ENCODE data around the gene LRRC37A.

DNA sequence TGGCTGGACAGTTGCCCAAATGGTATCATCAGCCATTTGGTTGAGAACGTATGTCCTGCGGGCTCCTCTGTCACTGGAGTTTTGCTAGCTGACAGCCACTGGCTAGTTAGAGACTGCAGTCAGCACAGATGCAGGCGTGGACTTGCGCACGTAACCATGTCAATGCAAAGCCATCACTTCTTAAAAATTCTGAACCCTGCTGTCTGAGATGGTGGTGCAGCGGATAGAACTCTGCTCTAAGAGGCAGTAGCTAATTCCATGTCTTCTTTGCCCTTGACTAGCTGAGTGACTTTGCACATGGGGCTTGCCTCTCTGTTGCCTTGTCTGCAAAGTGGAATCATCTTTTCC lies 40.1 kb downstream of the MAPT start:
- PRO-cap: no peak
- RAMPAGE, long total RNA, 4 experiments: no peak in any of the 4 experiments

DNA sequence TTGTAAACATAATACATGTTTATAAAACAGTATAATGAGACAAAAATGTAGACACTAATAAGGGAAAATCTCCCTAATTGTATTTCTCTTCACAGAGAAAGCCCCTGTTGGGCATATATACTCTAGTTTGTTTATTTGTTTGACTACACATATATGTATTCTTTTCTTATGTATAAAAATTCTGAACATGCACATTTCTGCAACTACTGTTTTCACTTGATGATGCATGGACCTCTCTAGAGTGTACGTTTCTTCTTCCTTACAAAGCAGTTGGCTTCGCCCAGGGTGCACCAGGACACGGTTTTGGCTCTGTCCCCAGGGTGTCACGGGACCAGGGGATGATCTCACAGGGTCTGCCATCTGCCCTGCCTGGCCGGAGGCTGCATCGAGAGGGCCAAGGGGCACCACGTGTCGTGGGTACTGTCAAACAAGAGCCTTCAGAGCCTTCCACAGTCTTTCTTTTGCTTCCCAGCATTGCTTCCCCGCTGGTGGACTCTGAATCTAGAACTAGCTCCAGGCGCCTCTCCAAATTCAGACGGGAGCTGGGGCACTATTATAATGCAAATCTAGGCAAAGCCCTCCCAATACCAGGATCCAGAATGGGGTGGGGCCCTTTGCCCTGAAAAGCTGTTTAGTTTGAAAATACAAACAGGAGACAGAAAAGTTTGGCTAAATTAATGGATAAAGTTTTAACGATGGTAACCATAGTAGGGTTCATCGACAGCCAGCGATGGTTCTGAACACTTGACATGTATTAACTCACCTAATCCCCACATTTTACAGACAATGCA lies 47.9 kb downstream of the MAPT start:
- PRO-cap: no peak
- RAMPAGE, long total RNA, 4 experiments: no peak in any of the 4 experiments

DNA sequence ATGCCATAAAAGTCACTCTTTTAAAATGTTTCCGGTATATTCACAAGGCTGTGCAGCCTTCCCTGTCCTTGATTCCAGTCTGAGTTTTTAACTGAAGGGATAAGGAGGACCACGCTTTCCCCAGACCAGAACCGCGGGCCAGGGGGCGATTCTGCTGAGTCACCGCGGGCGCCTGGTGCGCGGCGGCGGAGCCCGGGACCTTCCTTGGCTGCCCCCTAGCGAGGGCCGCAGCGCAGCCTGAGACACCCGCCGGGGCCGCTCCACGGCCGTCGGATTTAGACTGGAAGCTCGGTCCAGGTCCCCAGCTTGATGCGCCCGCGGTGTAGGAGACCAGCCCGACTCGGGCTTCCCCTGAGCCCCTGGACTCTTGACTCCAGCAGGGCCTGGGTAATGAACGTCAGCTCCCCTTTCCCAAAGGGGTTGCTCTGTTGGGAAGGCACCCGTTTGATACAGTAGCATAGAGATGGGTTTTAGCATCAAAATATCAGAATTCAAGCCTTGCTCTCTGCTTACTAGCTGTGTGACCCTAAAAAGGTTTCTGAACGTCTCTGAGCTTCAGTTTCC lies 49.9 kb upstream of the STH start:
- PRO-cap: no peak
- RAMPAGE, long total RNA, 4 experiments: no peak in any of the 4 experiments

GRCh38 chr17:46064236-46065159 lies 65.4 kb downstream of the STH start:
- PRO-cap: no peak
- RAMPAGE, long total RNA, 4 experiments: no peak in any of the 4 experiments

DNA sequence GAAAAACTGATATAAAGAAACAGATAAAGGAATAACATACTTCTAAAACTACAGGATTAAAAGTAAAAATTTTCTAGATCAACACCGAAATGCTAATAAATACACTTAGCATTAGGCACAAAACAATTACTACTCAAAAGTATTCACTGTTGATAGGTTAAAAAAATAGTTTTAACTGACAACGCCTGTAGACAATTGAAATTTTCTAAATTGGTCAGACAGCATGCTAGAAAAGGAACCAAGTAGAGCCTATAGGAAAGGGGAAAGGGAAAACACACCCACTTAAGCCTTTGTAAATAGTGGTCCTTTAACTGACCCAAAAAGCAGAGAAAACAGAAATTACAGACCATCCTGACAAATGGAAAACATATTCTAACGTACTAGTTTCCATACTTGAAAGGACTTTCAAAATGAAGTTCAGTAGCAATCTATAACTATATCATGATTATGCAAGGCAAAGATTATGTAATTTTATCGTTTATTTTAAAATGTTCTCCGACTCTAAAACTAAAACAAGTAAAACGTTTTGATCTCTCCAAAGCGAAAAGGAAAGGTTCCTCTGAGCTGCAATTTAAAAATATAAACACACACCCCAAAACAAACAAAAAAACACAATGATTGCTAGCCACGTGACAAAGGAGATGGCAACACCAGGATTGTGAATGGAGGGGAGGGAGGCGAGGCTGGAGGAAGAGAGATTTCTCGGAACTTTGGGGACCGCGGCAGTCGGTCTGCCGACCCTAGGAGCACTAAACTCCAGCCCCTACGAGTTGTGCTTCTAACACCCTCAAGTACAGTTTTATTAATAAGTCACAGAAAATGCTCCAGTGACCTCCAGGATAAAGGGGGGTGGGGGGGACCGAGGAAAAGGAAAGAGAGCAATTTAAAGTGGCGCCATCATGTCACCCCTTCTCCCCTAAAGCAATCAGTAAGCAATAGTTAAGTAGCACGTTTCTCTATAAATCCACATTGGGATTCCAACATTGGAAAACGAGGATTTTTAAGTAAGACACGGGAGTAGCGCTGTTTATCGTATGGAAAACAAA lies 1.7 kb downstream of the KANSL1 start:
- PRO-cap: unidirectional peak, plus-strand start at position 659 of the sequence
- RAMPAGE, long total RNA, 4 experiments: no peak in any of the 4 experiments

DNA sequence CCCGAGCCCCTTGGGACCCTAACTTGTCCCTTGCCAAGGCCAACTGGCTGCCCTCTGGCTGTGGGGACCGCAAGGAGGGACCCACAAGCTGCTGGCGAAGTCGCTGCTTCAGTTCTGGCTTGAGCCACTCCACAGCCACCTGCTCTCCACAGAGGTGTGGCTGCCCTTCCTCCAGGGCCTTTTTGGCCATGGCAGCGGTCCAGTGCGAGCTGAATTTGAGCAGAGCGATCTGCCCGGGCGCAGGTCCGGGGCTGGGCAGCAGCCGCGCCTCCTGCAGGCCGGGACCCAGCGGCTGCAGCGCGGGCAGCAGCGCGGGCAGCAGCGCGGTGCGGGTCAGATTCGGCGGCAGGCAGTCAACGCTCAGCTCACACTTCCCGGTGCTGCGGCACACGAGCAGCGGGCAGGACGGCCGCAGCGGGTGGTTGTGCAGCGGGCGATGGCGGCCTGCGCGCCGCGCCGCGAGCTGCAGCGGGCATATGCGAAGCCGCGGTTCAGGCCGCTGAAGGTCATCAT lies 35.0 kb upstream of the LRRC37A start:
- PRO-cap: no peak
- RAMPAGE, long total RNA, 4 experiments: no peak in any of the 4 experiments

DNA sequence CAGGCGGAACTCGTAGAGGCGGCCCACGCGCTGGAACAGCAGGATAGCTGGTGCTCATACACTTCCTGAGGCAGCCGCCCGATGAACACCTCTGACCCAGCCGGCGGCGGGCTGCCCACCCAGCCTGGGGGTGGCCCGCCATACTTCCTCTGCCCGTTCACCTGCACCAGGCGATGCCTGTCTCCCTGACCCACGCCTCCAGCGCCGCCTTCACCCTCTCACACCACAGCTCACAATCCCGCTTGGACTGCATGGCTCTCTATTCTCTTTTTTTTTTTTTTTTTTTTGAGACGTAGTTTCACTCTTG lies 34.6 kb upstream of the LRRC37A start:
- PRO-cap: no peak
- RAMPAGE, long total RNA, 4 experiments: no peak in any of the 4 experiments

GRCh38 chr17:46294821-46295379 lies at the start of gene LRRC37A:
Gene LRRC37A (plus strand): TSS chr17:46295131.
- PRO-cap: no peak
- RAMPAGE, long total RNA, 4 experiments: no peak in any of the 4 experiments

- PRO-cap: no peak
- RAMPAGE, long total RNA, 4 experiments: no peak in any of the 4 experiments
Measured at GRCh38 chr17:46756435-46757287, 61.8 kb downstream of the WNT3 start.

DNA sequence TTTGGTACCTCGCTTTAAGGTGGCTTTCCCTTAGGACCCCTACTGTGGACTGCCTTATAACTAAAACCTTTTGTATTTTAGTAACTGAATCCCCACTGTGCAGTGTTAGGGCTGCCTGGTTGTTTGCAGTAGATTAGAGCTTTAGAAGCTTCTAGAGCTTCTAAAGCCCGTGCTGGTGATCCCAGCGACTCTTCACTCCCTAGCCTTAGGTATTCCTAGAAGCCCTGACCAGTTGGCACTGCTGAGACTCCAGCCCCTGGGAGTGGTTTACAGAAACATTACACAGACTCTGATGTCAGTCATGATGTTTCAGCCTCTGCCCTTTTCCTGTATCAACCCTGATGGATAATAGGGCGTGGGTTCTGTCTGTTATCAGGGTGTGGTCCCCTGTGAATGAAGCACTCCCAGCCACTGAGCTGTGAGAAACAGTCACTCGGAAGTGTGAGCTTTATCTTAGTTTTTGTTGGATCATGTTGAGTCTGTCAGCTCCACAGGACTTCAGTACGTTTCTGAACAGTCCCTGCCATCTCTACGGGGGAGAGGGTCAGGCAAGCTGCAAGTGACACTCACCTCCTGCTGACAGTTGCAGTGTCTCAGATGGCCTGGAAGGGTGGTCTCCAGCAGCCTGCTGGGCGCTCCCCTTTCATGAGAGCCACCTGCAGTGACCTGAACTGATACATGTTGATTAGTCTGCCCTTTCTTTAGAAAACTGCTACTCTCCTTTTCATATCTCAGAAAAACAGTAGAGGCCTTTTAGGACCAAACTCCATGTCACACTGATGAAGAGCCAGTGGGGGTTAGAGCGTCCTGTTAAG lies 12.8 kb downstream of the GOSR2 start:
- PRO-cap: no peak
- RAMPAGE, long total RNA, 4 experiments: no peak in any of the 4 experiments

DNA sequence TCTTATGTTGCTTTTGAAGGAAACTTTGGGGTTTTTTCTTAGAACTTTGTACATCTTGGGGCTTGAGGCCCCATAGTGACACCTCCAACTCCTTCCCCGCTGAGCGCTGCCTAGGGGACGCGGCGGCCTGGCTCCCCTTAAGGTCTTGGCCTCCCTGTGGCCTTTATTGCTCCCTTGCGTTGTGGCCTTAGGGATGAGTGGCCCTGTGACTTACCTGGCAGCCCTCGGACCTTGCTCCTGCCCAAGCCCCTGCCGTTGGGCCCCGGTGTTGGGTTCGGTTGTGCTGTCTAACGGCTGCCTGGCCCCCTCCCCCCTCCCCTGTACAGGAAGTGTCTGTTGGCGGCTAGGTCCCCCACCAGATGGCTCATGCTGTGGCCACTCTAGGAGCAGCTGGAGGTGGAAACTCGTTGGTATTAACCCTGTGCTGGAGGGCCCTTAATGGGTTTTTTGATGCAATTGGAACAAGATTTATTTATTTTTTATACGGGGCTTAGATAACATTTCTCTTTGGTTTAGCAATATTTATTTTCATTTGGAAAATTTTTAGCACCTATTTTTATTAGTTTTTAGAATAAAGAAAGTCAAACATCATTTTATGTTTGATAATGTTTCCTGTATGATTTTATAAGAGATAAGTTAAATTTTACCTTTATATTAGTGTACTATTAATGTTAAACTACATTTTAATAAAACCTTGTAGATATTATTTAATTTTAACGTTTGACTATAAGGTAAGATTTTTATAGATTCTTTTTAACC lies 88.3 kb upstream of the RPRML start:
- PRO-cap: unidirectional peak, minus-strand start at position 320 of the sequence
- RAMPAGE, long total RNA, 4 experiments: start-site peak on the minus strand in 3 of 4 experiments, centred at positions 307 to 324 of the sequence, 72 to 164 reads per replicate

- PRO-cap: no peak
- RAMPAGE, long total RNA, 4 experiments: no peak in any of the 4 experiments
Measured at GRCh38 chr17:47265770-47266755, 12.4 kb downstream of the ITGB3 start.

DNA sequence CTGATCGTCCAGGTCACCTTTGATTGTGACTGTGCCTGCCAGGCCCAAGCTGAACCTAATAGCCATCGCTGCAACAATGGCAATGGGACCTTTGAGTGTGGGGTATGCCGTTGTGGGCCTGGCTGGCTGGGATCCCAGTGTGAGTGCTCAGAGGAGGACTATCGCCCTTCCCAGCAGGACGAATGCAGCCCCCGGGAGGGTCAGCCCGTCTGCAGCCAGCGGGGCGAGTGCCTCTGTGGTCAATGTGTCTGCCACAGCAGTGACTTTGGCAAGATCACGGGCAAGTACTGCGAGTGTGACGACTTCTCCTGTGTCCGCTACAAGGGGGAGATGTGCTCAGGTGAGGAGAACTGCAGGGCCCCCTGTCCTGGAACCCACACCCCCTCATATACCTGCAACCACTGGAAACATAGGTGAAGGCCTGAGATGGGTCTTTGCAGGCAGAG lies 31.5 kb upstream of the EFCAB13 start:
- PRO-cap: no peak
- RAMPAGE, long total RNA, 4 experiments: no peak in any of the 4 experiments

- PRO-cap: no peak
- RAMPAGE, long total RNA, 4 experiments: no peak in any of the 4 experiments
Measured at GRCh38 chr17:47656715-47657654, 7.3 kb downstream of the KPNB1 start.

DNA sequence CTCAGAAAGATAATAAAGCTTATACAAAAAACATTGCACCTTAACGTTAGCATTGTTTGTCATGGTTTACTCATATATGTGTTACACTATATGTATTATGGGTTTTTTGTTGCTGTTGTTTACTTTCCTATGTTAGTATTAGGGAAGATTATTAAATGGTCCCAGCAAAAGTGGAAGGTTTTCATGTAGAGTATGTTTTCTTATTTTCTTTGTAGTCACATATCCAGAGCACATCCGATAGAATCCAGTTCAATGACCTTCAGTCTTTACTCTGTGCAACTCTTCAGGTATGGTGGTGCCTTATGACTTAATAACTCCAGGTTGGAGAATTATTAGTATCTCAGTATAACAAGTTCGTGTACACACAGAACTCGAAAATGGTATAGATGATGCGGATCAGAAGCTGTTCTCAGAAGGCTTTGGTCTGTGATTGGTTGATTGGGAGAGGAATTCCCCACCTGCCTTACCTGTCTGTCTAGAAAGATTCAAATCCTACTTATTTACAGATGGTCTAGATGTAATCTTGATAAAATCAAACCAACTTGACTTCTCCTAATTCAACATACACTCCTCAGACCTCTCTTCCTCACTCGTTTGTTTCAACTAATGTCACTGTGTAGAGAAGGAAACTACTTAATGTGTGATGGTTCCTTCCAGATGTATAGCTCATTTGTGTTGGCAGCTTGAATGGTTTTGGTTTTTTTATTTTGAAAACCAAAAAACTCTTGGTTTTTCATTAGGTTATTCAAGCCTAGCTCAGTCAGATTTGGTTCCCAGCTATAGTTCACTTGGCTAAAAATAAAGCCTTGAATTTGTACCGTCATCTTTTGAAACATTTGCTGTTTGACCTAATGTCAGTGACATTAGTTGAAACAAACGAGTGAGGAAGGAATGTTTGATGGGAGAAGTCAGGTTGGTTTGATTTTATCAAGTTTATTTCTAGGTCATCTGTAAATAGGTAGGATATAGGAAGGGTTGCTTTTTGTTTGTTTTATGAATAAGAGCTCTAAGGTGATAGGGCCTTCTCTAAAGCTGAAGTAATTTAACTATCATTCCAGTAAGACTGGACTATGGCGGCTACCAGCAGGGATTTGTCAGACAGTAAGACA lies 20.3 kb upstream of the TBKBP1 start:
- PRO-cap: no peak
- RAMPAGE, long total RNA, 4 experiments: no peak in any of the 4 experiments

DNA sequence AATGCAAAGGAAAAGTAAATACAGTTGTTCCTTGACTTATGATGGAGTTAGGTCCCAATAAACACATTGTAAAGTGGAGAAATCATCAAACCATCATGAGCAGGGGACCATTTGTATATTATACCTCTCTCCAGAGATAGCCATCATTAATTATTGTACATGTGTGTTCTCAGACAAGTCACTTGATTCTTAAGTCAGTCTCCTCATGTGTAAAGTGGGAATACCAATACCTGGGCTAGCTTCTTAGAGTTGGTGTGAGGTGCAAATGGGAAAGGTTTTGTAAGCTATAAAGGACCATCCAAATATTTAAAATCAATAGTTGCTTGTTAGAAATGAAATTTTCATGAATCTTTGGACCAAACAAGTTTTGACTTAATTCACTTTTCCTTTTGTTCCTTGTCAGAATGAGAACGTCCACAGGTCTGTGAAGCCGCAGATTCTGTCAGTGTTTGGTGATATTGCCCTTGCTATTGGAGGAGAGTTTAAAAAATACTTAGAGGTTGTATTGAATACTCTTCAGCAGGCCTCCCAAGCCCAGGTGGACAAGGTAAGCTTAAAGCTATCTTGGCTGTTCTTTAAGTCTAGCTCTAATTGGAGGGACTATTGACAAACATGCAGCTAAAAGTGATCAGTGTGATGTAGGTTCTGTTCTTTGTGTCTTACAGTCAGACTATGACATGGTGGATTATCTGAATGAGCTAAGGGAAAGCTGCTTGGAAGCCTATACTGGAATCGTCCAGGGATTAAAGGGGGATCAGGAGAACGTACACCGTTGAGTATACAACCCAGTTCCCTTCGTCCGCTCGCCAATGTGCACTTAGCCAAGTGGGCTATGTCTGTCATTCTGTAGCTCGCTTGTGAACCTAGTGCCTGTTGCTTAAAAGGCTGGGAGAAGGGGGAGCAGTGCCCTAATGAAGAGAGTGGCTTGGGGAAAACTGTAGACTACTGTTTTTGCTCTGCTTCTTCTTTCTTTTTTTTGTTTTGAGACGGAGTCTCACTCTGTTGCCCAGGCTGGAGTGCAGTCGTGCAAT lies 16.0 kb upstream of the TBKBP1 start:
- PRO-cap: no peak
- RAMPAGE, long total RNA, 4 experiments: start-site peak on the plus strand in 1 of 4 experiments, centred at positions 679 to 759 of the sequence, 23 to 37 reads per replicate

GRCh38 chr17:47684149-47685088 lies 9.5 kb upstream of the TBKBP1 start:
- PRO-cap: no peak
- RAMPAGE, long total RNA, 4 experiments: no peak in any of the 4 experiments

GRCh38 chr17:47694745-47695896 lies 1.2 kb downstream of the TBKBP1 start:
- PRO-cap: bidirectional peak, plus-strand start at chr17:47695128, minus-strand start at chr17:47695017; bidirectional peak, plus-strand start at chr17:47695722, minus-strand start at chr17:47695546
- RAMPAGE, long total RNA, 4 experiments: no peak in any of the 4 experiments

DNA sequence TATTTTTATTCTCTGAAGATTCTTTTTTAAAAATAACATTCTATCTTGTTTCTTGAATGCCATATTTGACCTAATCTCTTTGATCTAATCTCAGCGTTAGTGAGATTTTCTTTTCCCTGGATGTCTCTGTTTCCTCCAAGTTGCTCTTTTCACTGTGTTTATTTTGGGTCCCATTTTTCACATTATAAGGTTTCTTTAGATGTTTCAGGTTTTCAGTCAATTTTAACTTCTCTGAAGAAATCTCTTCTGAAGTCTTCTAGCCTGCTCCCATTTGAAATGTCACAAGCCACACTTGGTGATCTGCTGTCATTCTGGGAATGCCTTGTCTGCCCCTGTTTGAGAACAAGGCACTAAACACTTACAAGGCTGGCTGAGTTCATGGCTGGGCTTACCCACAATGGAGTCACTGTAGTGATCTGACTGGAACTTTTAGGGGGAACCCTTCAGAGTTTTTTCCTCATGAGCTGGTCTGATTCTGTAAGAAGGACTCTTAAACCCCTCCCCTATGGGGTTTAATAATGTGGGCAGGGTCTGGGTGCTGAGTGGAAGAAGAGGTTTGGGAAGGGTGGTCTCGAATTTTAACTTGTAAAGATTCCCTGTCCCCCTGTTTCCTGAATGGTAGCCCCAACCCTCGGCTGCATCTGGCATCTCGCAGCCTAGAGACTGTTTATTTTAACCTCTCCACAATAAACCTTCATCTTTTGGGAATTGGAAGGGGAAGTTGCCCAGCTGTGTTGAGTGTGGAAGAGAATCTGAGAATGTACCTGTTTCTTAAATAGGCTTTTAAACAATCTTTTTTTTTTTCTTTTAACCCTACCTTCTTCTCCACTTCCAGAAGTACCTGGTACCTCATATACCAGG lies 30.6 kb downstream of the OSBPL7 start:
- PRO-cap: no peak
- RAMPAGE, long total RNA, 4 experiments: no peak in any of the 4 experiments

DNA sequence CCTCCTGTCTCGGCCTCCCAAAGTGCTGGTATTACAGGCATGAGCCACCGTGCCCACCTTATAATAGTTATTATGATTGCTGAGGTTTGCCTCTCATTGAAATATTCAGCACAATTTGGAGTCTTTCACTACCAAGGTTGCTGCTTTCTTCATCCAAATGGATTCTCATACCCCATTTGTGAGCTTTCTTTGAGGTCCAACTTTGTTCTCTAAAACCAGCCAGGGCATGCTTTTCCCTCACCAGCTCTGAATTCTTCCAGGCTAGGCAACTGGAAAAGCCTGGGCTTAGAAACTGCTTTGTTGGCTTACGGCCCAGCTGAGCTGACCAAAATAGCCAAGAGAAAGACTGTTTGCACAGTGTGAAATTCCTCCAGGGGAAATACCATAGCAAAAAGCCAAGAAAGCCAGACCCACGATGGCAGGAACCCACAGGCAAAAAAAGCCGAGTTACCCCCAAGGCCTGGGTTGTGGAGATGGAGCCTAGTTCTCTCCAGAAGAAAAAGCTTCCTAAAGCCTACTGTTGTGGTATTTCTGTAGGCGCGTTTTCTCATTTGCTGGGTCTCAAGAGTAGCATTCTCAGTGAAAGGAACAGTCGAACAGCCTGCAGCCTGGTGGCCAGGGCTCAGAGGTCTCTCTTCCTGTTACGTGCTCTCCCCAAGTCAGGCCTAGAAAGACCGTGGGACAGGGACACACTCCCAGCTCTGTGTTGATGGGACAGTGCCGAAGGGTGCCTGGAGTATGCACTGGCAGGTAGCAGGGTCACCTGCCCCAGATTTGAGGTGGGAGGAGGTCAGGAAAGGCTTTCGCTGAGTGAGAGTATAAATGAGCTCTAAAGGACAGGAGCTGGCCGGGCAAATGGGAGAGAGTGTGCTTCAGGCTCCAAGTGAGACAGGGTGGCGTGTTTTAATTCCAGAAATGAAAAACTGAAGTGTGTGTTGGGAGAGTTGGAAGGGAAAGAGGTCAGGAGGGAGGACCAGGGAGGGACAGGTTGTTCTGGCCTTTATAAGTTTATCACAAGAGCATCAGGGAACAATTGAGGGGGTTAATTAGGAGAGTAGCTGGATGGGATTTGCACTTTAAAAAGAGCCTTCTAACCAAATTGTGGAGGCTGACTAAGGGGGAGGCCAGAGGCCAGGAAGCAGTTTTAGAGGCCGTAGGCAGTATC lies 9.4 kb downstream of the SP2 start:
- PRO-cap: no peak
- RAMPAGE, long total RNA, 4 experiments: no peak in any of the 4 experiments